ENCODE measurements around the genes CREB5, WIPF3 and FKBP14.

- PRO-cap: no peak
These were observed 61.7 kb downstream of the TAX1BP1 start for GRCh38 chr7:27801508-27802149.

DNA sequence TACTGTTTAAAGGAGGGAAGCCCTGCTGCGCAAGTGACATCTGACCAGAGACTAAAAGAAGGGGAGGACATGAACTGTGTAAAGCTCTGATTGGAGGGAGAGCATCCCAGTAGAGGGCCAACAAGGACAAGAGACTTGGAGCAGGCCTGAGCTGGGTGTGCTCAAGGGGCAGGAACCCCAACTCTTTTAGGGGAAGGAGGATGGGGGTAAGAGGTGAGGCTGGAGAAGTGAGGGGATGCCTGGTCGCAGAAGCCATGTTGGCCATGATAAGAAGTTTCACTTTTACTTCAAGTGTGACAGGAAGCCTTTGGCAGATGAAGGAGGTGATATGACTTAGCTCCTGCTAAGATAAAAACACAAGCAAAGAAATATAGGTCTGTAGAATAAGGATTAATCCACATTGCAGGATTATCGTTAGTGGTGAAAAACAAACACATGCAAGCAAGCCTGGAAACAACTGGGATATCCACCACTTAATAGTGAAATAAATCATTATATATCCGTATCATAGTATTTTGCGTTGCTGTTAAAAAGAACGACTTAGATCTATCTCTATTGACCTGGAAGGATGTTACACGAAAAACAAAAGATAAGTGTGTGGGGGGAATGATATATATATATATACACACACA, 208.2 kb downstream of the JAZF1 start:
- PRO-cap: no peak

- PRO-cap: no peak
These were observed 86.3 kb downstream of the JAZF1 start for GRCh38 chr7:28094096-28094968.

GRCh38 chr7:28144245-28144702, 36.3 kb downstream of the JAZF1 start:
- PRO-cap: no peak

- PRO-cap: no peak
These were observed 56.6 kb upstream of the JAZF1 start for GRCh38 chr7:28237144-28237728.

DNA sequence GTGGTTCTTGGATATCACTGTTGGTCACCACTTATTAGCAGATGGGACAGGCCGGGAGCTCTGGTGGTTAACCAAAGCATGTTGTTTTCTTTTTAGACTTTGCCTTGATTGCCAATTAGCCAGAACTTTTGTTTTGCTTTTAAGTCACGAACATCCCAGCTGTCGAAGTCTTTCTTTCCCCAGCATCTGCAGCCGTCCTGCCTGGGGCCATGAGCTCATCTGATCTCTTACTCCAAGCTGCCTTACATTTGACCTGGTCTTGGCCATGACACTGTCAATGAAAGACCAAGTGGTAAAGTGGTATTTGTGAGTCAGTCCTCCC, 53.9 kb upstream of the CREB5 start:
- PRO-cap: no peak

GRCh38 chr7:28412137-28412748, at the start of gene CREB5:
Gene CREB5 (plus strand): TSS chr7:28412518.
- PRO-cap: no peak

DNA sequence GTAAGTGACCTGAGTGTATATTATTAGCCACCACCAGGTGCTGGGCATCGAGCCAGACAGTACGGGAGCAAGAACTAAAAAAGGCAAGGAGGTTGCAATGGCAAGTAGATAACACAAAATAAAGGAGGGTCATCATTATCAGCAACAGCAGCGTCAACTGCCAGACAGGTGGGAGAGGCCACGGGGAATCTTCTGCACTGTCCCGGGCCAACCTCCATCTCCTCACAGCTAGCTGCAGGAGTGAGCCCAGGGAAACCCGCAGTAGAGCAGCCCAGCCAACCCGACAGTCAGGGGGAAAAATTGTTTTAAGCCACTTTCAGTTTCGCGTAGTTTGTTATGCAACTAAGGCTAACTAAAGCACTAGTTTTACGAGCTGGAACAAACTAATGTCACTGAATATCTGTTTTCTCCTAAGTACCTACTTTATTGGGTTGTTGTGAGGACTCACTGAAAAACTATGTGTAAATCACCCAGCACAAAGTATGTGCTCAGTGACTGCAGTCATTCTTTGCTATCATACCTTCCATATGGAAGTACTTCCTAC, 857 bp upstream of the CPVL start:
- PRO-cap: no peak

DNA sequence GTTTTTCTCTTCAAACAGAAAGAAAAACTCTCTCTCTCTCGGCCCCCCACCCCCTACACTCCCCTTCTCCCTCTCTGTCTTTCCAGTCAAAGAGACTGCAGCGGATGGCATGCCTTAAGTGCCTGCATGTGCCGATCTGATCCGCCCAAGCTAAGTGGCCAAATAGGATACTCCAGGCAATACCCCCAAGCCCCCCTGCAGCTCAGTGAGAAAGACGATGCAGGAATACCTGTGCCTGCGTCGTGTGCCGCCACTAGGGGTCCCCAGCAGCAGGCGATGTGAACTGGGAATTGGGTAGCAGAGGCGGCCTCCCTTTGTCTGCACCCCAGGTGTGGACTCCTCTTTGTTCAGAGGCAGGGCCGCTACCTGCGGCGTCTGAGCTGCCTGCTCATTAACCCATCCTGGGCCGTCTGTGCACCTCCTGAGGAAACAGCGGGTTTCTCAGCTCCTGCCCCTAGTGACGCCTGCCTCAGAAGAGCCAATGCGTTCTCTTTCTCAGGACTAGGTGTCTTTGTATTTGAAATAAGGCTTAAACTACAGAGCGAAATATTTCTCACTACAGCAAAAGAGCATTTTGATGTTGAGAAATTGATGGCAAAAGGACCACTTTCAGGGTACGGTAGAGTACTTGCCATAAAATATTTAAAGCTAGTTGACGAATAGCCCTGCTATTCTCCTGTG, 4.8 kb upstream of the CHN2 start:
- PRO-cap: no peak

- PRO-cap: no peak
These were observed 1.4 kb upstream of the CHN2 start for GRCh38 chr7:29193187-29193478.

DNA sequence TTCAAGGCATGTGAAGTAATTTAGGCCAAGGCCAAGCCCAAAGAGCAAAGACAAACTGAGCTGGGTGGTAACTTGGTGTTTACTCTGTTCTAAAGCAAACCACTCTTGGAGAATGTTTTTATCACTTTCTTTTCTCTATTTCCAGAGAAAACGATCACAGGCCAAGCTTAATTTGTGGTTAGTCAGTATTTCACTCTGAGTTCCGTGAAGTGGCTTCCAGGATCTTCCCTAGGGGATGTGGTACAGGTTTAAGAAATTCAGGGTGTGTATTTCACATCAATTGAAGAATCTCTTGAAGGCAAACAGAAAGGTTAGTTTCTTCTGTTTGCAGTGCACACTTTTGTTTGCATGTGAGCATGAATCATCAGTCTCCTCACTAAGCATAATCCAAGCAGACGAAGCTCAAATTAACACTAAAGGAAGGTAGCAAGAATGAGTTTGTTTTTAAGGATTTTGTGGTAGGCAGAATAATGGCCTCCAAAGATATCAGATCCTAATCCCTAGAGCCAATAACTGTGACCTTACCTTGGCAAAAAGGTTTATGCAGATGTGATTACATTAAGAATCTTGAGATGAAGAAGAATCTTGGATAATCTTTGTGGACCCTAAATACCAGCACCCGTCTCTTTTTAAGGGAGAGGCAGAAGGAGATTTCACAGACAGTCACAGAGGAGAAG, 113.7 kb upstream of the PRR15 start:
- PRO-cap: no peak

- PRO-cap: no peak
These were observed 91.9 kb upstream of the PRR15 start for GRCh38 chr7:29471409-29472405.

DNA sequence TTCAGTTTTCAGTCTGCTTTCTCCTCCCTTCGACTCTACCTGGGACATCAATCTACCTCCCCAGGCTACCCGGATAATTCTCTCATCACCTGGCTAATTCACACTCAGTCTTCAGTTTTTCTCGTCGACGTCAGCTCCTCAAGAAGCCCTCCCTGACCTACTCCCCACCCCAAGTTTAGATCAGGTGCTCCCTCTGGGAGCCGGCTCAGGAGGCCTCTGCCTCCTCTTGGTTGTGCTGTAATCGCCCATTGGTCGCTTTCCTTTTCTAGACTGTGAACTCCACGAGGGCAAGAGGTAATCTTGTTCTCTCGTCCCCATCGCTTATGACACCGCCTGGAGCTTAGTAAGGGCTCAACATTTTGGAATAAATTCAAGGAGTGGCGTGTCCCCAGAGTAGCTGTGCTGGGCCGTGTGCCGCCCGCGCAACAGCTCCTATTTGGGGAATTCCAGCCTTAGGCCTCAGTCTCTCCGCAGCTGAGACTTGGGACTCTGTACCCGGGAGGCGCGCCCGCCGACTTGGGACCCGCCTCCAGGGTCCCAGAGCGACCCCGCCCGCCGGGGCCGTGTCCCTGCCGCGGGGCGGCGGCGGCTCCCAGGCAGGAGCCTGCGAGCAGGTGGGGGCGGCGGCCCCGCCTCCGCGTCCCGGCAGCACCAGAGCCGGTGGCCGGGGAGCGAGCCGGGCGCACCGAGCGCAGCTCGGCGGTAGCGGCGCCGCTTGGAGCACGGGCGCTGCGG, at the start of gene WIPF3:
Gene WIPF3, plus strand, starts transcription at position 651 of the 735 bp plus-strand sequence.
- PRO-cap: no peak

- PRO-cap: no peak
These were observed 20.6 kb downstream of the SCRN1 start for GRCh38 chr7:29968749-29969611.

- PRO-cap: no peak
These were observed 12.9 kb downstream of the SCRN1 start for GRCh38 chr7:29976725-29977040.

DNA sequence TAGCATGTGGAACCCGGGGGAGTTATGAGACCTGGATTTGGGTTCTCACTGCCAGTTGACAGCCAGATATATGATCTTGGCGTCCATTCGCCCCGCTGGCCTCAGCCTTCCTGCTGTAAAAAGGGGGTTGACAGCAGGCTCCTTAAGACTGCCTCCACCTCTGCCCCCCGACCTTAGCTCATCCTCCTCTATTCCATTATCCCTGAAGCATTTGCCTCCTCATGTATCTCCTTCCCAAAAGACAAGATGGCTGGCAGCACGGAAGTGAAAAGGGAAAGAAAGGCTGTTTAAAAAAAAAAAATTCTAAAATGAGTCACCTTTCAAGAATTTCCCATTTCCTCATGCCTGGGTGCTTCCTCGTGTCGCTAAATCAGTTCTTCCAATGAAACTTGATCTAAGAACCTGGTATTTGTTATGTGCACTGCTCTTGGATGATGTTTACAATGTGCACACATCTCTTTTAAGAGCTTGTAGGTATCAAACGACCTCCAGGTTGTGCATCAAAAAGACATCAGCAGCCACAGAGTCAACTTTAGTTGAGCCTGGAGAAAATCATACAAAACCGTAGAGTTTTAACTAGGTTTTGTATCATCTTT, 1.7 kb downstream of the SCRN1 start:
- PRO-cap: no peak

- PRO-cap: no peak
These were observed at the start of gene FKBP14 for GRCh38 chr7:30026273-30027089. Gene FKBP14 (minus strand): TSS chr7:30026702.

DNA sequence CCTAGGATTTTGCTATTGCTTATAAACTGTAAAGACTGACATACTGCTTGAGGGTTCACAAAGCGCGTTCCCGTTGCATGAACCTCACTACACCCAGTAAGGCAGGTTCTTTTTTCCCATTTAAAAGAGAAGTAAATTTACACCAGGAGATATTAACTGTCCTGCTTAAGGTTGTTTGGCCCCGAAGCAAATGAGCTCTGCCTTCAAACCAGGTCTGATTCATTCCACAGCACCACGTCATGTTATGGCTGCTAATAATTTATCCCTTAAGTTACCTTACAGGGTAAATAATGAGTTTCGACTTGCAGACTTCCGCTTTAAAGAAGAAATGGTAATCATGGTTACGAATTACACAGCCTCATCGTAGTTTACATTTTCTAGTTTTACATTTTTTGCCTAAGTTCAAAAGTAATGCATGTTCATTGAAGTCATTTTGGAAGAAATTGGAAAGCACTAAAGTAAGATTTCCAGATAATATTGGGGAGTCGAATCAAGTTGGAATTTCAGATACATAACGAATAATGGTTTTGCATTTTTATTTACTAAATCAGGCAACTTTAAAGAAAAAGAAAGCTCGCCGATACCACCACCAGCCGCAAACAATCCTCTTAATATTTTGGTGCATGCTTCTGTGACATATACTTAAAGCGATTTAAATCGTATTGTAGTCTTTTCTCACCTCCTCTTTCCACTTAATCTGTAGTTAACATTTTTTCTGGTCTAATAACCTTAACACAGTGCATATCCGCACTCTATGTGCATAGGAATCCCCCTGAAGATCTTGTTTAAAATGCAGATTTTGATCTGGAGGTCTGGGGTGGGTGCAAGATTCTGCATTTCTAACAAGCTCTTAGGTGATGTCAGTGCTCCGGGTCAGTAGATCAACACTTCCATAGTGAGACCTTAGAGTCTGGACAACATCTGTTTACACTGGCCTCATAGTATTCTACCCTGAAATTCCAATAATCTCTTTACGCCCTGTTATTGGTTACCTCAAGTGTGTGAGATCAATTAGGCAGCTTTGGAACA, 808 bp upstream of the PLEKHA8 start:
- PRO-cap: no peak

DNA sequence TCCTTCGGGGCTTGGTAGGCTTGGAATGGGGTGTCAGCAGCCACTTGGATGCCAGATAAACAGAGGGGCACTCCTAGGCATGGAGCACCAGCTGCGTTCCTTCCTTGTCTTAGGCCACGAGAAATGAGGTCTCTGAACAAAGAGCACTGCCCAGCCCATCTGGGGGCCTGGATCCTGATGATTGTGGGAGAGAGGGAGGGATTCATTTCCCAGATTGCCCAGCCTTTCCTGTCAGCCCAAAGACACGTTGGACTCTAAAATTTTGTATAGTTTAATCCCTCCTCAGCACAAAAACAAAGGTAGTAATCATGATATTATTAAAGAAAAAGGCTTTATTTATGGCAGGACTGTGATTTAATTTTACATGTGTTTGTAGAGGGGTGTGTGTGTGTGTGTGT, 5.2 kb downstream of the MTURN start:
- PRO-cap: no peak

GRCh38 chr7:30284022-30284167, 502 bp upstream of the ZNRF2 start:
- PRO-cap: no peak